SJSA1 (cell line): ENCODE measurements around a stretch of chr2.

DNA sequence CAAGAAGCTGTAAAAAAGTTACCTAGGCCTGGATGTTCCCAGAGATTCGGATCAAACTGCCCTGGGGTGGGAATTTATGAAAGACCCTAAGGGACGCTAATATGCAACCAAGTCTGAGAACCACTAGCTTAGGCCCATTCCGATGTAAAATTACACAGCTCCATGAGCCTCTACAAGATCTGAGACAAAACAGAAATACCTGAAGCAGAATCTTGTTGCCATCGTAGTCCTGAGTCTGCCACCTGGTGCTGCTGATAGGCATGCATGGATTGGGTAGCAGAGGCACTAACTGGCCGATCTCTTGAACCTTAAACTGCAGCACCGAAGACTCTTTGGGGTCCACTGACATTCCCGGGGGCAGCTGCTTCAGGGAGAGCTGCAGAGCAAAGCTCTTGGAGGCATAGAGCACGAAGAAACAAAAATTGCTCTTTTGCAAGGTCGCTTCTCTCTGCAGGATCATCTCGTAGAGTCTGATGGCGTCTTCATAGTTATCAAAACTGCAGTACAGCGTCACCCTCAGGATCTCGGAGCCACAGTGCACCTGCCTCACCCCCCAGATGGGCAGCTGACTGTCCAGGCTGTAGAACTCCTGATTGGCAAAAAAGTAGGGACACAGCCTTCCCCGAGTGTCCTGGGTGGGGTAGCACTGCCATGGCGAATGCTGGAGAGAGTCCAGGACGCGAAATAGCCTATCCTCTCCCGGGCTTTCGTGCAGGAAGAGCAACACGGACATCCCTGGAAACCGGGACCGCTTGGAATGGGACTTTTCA is 884 bp downstream of the FAM124B start:
- RAMPAGE, long total RNA = no peak

- RAMPAGE, long total RNA = no peak
Measured at GRCh38 chr2:224449521-224449815, 47.6 kb upstream of the FAM124B start.

DNA sequence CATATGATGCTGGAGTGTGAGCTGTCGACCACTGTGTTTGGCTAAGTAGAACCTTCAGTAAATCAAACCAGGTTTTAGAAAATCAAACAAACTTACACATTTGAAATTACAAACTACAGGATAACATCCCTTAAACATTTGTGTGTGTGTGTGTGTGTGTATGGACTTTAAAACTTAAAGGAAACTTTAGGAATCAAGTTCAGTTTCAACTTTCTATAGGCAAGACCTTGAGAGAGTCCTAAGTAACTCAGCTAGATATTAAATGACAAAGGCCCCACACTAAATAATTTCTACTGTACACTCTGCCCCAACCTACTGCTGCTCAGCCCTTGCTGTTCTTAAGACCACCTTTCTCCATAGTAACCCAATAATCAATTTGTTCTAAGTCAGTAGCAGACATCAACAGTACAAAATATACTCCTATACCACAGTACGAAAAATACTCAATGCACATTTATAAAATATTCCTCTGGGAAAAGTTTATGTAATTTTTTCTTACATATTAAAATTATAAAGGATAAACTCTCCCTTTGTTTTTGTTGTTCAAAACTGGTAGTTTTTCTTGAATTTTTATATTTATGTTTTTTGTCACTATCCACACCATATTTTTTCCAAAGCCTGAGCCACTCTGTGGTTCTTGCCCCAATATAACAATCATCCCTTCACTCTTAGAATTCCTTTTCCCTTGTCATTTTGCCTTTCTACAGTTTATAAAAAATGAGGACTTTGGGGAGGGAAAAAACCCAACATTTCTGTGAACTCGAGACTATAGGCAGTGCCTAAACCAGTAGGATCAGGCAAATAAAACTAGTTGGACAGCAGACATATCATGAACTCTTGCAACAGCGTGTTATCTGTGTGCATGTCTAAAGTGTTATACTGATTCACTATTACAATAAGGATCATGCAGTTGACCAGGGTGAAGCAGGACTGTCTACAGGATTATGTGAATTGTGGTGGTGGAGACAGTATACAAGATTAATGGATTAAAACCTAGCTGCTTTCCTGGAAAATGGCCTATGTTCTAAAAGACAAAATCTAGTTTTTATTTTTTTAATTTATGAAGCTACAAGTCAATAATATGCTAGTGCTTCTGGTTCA is 87.0 kb downstream of the CUL3 start:
- RAMPAGE, long total RNA = no peak

DNA sequence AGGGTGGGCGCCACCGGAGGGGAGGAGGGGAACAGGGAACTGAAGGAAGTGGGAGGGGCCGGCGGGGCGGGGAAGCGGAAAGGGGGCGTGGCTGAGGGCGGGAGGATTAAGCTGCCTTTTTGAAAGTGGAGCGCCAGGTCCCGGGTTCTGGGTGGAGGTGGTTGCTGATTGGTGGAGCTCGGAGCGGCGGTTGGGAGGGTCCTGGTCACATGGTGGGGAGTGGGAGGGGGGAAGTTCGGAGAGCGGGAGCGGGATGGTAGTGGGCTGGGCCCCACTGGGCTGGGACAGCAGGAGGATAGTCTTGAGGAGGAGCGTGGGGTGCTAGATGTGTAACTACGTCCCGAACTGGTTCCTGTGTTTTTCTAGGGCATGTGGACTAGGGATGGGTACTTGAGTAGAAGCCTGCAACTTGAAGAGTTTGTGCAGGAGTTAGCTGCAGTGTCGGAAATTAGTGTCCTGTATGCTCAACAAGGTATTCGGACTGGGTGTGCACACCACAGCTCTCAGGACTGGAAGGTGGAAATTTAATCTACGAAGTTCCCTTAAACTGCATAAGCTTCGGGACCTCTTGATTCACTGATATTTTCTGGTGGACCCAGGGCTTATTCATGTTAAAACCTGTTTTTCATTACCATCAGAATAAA is 542 bp upstream of the CUL3 start:
- RAMPAGE, long total RNA = no peak

GRCh38 chr2:224656484-224656789 is 59.7 kb downstream of the CCDC195 start:
- RAMPAGE, long total RNA = no peak

DNA sequence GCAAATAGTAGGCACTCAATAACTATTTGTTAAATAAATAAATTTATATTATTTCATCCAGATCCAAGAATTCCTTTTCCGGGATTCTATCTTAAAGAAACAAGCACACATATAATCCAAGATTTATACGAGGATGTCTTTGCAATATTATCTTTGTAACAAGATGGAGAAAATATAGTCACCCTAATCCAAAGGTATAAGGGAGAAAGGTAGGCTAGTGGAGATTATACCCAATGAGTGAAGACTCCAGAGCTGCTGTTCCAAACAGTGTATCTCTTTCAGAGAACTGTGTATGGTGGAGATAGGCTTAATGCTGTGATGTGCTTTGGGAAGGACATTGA is 106.5 kb downstream of the DOCK10 start:
- RAMPAGE, long total RNA = no peak

- RAMPAGE, long total RNA = no peak
Measured at GRCh38 chr2:224973691-224974096, 68.6 kb downstream of the DOCK10 start.

GRCh38 chr2:224983768-224984400 is 58.4 kb downstream of the DOCK10 start:
- RAMPAGE, long total RNA = no peak

- RAMPAGE, long total RNA = no peak
Measured at GRCh38 chr2:225894421-225895005, 495.0 kb downstream of the NYAP2 start.

DNA sequence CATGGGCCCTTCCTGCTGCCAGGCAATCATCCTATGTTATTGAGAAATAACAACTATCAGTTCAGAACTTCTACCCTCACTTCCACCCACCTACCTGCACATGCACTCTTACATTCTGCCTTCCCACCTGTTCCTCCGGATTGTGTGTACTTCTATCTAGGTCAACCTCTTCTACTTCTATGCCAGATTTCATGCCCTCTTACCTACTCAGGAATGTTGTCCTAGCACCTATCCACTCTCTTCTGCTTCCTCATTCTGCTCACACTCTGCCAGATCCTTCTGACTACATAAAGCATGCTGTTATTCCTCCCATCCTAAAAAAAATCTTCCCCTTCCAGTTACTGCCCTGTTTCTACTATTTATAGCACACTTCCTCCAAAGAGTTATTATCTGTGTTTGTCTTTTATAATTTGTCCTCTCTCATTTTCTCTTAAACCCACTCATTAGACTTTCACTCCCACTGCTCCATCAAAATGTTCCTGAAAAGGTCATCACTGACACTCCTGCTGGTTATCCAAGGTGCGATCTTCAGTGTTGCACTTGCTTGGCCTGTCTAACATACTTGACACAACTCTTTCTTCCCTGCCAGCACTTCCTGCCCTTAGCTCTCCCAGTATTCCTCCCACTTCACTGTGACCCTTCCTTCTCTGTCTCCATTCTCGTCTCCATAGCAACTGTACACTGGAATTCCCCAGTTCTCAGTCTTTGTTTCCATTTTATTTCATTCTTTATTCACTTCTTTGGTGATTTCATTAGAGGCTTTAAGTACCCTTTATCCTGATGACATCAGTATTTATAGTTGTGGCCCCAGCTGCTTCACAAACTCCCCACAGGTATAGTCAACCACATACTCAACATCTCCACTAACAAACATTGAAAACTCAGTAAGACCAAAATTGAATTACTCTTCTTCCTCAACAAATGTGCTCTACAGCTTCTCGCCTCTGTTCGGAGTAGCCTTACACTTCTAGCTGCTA is 333.2 kb downstream of the IRS1 start:
- RAMPAGE, long total RNA = no peak

DNA sequence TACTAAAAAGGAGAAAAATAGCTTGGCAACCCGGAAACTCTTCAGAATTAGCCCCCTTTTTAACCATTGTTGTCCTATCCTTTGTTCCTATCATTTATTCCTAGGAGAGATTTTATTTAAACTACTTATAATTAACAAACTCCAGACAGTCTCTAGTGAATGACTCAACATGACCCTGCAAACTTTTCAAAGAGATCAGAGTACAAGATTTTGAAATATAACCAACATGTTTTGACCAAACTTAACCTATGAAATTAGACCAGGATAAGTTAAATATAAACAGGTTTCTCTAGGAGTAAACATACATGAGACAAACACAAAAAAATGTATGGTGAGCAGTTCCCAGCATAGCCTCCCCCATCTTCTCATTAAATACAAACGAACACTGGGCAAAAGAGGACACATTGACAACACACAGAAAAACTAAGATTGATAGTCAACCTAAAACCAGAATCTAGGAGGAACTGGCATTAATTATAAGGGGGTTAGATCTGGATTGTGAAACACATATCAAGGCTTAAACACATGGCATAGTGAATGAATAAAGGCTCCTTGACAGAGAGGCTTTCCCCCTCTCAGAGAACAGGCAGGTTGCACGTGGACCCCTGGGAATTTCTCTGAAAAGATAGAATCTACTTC is 284.2 kb downstream of the IRS1 start:
- RAMPAGE, long total RNA = no peak

DNA sequence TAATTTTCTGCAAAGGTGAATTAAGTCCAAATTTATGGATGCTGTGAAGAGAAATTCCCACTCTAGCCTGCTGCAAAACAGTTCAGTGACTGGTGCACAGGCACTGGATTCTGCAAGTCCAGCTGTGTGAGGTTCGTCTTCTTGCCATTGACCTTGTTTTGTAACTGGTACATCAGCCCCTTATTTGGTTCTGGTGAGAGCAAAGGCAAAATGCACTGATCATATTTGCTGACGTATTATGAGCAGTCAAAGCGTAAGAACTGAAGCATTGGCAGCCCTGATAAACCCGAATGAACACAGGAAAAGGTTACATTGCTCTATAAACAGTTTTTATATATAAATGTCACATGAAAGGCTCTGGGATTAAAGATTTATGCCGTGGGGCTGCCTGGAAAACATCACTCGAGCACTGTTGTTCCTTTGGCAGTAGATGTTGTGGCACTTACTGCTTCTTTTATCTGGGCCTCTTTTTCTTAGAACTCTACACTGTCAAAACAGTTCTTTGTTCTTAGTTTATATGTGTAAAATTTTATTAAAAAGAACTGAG is 168.0 kb downstream of the IRS1 start:
- RAMPAGE, long total RNA = no peak

- RAMPAGE, long total RNA = no peak
Measured at GRCh38 chr2:226652218-226652584, 147.4 kb downstream of the IRS1 start.

DNA sequence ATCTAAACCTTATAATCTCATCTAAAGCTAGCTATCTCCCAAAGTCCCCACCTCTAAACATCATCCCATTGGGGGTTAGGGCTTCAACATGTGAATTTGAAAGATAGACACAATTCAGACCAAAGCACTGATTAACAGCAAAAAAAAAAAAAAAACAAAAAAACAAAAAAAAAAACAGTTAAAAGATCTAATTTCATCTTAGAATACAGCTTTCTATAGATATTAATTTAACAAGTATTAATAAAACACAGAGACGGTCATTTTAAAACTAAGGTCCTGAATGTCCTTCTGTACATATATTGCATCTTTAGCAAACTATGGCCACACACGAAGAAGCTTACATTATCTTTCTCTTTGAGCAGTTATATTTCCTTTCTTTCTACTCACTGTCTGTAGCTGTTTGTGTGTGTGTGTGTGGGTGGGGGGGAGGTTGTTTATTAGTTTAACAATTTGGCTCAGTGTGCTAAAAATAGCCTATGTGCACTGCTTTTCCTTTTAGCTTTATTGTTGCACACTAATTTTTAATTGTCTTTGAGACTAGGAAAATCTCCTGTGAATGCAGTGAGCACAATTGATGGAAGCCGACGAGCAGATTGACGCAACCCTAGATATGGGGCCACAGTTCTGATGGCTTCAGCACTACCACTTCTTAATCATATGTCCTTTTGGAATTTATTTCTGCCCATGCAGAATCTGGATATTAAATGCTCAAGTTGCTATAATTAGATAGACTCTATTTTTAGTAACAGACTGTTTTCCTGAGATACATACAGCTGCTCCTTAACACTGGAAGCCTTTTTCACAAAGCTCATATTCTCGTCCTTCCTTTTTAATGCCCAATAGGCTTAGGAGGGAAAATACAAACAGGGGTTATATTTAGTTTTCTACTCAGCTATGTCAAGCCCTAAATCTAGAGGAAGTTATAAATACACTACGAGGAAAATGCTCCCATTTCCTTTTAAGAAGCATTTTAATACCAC is 109.2 kb downstream of the IRS1 start:
- RAMPAGE, long total RNA = no peak

- RAMPAGE, long total RNA = no peak
Measured at GRCh38 chr2:226725021-226725578, 74.5 kb downstream of the IRS1 start.

DNA sequence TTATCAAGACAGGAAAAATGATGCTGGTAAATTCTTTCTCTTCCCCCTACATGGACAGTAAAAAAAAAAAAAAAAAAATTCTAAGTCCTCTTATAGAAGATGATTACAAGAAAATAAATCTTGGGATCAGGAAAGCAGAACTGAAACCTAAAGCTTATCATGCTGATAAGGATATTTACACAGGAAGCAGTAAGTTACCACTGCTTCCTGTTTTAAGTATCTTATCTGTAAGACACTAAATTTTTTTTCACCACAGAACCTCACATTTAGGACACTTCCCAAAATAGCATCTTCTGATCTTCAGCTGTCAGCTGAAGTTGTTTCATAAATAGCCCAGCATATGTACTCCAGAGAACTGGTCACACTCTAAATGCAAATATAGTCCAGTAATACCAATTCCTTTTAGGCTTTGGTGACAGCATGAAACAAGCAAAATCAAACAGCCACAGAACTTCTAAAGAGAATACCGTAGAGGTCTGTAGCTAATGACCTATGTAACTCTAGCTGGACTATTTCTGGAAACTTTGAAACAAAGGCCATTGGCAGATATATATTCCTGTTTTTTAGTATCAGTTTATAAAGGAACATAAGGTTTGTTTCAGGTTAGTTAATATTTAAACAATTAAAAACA is 26.9 kb downstream of the IRS1 start:
- RAMPAGE, long total RNA = no peak

DNA sequence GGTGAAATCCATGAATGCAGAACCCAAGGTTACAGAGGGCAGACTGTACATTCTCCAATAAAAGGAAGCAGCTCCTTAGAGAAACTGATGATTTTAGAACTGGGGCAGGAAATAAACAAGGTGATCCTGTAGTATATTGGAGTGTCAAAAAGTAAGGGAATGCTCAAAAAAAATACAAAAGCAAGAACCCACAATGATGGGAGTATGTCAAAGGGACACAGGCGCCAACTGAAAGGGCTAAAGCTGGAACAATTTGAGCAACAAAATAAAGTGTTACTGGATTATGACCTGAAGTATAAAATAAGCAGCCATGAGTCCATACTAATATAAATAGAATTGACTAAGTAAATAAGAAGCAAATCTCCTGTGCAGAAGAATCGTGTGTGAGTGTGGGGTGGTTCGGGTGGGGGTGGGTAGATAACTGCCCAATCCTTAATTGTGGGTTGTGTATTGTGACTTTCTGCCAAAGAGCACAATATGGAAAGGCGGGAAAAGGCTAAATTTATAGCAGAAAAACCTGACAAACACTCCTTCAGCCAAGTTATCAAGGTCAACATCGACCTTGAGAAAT is 23.6 kb downstream of the IRS1 start:
- RAMPAGE, long total RNA = no peak

DNA sequence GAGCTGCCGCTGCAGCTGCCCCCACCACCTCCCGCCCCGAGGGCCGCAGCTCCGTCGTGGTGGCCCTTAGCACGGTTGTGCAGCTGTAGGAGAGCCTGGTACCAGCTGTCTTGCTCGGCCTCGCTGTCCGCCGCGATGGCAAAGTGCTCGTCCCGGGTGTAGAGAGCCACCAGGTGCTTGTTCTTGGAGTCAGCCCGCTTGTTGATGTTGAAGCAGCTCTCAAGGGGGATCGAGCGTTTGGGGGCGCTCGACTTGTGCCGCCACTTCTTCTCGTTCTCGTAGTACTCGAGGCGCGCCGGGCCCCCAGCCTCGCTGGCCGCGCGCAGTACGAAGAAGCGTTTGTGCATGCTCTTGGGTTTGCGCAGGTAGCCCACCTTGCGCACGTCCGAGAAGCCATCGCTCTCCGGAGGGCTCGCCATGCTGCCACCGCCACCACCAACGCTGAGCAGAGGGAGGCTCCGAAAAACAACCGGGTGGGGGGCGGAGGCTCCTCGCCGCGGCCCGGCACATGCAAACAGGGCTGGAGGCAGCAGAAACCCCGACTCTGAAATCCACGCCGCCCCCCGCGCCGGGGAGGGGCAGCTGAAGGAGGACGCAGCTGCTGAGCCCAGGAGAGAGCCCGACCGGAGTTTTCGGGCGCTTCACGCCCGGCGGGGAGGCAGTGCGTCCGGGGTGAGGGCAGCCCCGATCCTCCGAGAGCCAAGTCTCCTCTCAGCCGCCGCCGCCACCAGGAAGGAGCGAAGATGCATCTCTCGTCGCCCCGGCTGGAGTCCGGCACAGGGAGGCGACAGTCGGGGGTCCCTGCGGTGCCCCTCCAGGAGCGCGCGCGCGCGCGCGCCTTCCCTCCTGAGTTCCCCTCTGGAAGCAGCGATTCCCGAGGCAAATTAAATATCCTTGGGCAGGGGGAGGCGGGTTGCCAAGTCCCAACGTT is 1.0 kb downstream of the IRS1 start:
- RAMPAGE, long total RNA = no peak

GRCh38 chr2:226984735-226985034 is 148.8 kb downstream of the RHBDD1 start:
- RAMPAGE, long total RNA = no peak

DNA sequence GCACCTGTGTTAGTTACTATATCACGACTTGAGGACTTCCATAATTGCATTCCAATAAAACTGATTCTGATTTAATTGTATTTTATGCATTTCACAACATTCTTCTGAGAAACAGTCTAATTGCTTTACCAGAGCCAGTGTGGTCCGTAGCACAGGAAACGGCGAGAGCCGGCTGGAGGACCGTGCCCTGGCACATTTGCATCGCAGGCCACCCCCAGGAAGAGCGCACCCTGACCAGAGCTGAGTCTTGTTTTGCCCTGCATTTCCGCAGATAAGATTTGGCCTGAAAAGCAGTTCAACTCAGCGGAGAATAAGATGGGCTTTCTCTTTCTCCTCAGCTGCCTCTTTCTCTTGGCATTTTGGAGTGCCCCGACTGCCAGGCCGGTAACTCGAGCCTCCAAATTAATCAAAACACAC is 593 bp downstream of the COL4A4 start:
- RAMPAGE, long total RNA = no peak